Vein endothelial cell (primary cell): ENCODE results near the genes TMSB10 and MAT2A.

- CAGE, long polyA plus RNA, result no peak
Observed at GRCh38 chr2:84823984-84824393, 56.9 kb downstream of the TRABD2A start.

DNA sequence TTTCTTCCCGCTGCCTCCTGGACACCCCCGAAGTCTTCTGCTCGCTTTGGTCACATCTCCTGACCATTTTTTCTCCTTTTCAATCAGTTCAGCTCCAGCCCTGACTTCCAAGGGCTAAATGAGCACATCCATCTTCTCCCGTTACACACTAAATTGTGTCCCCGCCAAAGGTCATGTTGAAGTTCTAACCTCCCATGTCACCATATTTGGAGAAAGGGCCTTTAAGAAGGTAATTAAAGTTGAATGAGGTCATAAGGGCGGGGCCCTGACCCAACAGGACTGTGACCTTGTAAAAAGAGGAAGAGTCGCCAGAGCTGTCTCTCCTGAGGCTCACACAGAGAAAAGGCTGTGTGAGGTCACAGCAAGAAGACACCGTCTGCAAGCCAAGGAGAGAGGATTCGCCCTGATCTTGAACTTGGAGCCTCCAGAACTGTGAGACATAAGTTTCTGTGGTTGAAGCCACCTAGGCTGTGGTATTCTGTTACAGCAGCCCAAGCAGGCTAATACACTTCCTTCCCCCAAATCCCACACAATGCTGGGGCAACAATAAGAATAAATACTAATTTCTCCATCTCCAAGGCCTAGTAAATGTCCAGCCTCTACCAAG is 24.1 kb downstream of the TRABD2A start:
- CAGE, long polyA plus RNA, result no peak

- CAGE, long polyA plus RNA, result start-site peak on the plus strand at chr2:84905652-84905658, 427 and 251 reads in 2 replicates
Observed at GRCh38 chr2:84905082-84905956, at the start of gene TMSB10. Gene TMSB10 (plus strand): TSS chr2:84905656.

GRCh38 chr2:85053853-85054306 is 79.3 kb upstream of the TCF7L1 start:
- CAGE, long polyA plus RNA, result no peak

GRCh38 chr2:85320870-85321786 is 6.7 kb downstream of the TGOLN2 start:
- CAGE, long polyA plus RNA, result no peak

DNA sequence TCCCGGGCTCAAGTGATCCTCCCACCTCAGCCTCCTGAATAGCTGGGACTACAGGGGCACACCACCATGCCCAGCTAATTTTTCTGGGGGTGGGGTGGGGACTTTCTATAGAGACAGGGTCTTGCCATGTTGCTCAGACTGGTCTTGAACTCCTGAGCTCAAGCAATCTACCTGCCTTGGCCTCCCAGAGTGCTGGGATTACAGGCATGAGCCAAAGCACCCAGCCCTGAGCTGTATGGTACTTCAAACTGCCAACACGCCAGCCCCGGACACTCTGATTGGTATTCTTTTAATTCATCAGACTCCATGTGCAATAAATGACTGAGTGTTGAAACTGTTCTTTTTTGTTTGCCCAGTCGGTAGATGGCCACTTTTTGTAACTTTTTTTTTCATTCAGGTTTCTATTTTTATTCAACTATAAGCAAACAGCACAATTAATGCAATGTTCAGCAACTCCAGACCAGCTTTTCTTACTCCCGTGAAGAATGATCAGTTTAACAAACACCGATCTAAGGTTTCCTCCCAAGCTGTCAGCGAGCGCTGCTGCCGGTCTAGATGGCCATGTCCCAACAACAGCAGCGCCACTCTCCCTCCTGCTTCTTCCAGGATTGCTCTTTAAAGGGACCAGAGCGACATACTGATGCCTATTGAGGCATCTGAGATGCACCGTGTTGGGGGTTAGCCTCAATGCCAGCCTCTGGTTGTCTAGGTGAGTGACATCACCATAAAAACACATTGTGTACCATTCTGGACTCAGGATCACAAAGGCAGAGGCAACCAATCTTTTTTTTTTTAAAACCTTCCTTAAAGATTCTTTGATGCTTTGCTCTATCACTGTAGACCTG is 12.5 kb upstream of the TGOLN2 start:
- CAGE, long polyA plus RNA, result no peak

DNA sequence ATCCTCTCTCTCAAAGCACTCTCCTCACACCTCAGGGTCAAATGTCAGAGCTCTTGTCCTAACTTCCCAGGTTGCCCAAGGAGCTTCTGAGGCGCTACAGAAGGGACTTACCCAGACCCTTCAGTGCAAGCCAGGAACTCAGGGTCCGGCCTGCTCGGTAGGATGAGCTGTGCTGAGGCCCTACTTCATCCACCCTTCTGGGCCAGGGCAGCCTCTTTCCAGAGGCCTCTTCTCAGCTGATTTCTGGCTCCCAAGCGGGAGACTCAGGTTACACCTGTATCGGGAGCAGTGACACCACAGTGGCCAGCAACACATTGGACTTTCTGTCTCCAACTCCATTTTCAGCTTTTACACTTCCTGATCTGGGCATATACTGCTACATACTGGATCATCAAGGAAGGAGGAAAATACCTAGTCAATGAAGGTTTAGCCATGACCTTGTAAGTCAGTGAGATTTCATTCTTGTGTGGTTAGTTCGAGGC is 823 bp downstream of the SH2D6 start:
- CAGE, long polyA plus RNA, result no peak

DNA sequence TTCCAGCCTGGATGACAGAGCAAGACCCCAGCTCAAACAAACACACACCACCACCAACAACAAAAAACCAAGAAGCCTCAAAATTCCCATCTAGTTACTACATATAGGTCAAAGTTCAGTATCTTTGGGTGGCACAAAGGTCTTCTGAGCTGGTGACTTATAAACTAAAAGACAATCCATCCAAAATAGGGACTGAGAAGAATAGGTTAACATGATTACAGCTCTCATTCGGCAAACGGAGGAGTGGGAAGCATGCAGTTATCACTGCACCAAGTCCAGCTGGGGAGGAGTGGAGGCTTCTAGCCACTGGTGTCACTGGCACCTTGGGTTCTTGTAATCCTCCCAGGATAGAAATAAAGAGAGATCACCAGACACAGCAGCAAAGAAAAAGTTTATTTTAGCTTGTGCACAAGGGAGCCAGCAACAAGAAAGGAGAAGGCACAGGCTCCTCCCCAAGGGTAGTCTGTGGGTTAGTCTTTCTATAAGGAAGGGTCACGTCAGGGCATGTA is 57.5 kb downstream of the SH2D6 start:
- CAGE, long polyA plus RNA, result no peak

- CAGE, long polyA plus RNA, result no peak
Observed at GRCh38 chr2:85503168-85503699, 35.7 kb upstream of the MAT2A start.

- CAGE, long polyA plus RNA, result no peak
Observed at GRCh38 chr2:85516521-85516900, 22.5 kb upstream of the MAT2A start.

DNA sequence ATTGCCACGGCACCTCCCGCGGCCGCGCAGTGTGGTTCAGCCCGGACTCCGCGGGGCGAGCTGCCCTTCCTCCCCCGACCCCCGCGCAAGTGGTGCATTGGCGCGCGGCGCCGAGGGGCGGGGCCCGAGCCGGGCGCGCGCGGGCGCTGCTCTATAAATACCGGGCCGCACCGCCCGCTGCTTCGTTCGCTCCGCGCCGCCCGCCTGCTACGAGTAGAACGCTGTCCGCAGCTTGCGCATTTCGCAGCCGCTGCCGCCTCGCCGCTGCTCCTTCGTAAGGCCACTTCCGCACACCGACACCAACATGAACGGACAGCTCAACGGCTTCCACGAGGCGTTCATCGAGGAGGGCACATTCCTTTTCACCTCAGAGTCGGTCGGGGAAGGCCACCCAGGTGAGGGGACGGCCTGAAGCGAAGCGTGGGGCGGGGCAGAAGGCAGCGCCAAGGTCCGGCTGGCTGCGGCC is at the start of gene MAT2A:
Gene MAT2A, plus strand, starts transcription at position 185 of the 466 bp plus-strand sequence.
- CAGE, long polyA plus RNA, result no peak

- CAGE, long polyA plus RNA, result no peak
Observed at GRCh38 chr2:85539450-85540211, 663 bp downstream of the MAT2A start.

DNA sequence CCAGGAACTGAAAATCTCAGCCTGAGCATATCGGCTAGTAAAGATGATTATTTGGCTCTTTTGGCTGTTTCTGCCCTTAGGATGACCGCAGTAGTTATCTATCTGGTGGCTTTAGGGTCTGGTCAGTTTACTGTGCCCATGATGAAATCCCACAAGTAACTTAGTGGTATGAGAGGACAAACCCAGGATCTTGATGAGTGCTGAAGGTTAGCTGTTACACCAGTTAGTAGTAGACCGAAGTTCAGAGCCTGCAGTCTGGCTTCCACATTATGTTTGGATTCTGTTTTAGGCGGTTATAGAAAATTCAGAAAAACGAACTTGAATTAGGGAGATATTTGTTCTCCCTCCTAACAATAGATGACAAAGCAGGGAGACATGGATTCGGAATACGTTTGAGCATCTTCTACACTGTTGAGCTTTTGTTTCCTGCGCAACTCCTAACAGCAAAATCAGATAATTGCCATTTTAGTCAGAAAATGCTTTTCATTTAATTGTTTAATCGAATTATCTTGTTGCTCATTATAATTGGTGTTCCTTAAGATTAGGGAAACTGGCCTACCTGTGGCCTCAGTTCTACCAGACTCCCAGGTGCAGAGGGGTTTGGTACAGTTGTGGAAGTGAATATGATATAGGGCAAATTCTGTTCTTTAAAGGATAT is 1.4 kb downstream of the MAT2A start:
- CAGE, long polyA plus RNA, result no peak

DNA sequence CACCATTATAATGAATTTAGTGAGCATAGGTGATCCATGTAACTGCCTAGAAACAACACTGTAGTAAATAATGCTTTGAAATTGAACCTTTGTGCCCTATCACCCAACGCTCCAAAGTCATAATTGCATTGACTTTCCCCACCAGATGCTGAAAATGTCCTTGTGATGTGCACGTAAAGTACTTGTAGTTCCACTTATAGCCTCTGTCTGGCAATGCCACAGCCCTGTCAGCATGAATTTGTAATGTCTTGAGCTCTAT is 4.9 kb downstream of the MAT2A start:
- CAGE, long polyA plus RNA, result no peak

GRCh38 chr2:85582377-85583013 is 1.7 kb upstream of the VAMP5 start:
- CAGE, long polyA plus RNA, result no peak

- CAGE, long polyA plus RNA, result no peak
Observed at GRCh38 chr2:85678378-85679646, 10.8 kb upstream of the SFTPB start.

DNA sequence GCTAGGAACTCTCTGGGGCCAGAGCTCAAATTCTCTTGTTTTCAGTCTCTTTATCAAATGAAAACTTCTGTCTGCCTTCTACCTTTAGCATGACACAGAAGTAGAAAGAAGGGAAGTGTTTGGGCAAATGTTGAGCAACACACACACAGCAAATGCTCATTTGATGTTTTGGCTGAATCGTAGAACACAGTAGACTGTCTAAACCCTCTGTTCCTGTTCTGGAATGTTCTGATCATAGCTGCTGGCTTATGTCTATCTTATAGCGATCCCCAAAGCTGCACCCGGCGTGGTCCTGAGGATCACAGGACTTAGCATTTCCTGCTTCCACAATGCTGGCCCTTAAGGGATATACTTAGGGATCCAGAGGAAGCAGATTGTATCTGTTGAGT is 15.2 kb downstream of the GNLY start:
- CAGE, long polyA plus RNA, result no peak

- CAGE, long polyA plus RNA, result no peak
Observed at GRCh38 chr2:85709742-85710147, 15.6 kb downstream of the GNLY start.

- CAGE, long polyA plus RNA, result no peak
Observed at GRCh38 chr2:85754423-85755390, 916 bp downstream of the ATOH8 start.

DNA sequence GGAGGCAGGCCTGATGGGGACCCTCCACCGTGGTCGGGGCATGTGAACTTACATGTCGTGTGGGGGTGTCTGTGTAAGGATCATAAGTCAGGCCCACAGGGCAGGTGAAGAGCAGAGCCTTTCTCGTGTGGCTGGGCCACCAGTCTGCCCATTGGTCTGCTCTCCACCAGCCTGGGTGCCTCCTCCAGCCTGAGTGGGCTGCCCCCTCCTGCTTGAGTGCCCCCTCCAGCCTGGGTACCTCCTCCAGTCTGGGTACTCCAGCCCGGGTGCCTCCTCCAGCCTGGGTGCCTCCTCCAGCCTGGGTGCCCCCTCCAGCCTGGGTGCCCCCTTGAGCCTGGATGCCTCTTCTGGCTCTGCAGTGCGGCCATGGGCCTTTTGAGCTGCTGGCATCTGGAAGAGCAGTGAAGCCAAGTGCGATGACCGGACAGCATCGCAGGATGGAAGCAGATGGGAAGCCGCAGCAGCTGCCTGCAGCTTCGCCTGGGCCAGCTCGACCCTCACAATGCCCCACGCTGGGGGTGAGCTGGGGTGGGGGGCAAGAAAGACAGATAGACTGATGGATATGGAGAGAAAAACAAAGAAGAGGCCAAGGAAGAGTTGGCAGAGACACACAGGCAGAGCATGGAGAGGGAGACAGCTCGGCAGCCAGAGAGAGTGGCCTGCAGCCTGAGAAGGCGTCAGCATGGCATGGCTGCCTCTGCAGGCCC is 25.1 kb downstream of the ATOH8 start:
- CAGE, long polyA plus RNA, result no peak